Bronchus (tissue), 1 donor: ENCODE results near the gene RBAK.

DNA sequence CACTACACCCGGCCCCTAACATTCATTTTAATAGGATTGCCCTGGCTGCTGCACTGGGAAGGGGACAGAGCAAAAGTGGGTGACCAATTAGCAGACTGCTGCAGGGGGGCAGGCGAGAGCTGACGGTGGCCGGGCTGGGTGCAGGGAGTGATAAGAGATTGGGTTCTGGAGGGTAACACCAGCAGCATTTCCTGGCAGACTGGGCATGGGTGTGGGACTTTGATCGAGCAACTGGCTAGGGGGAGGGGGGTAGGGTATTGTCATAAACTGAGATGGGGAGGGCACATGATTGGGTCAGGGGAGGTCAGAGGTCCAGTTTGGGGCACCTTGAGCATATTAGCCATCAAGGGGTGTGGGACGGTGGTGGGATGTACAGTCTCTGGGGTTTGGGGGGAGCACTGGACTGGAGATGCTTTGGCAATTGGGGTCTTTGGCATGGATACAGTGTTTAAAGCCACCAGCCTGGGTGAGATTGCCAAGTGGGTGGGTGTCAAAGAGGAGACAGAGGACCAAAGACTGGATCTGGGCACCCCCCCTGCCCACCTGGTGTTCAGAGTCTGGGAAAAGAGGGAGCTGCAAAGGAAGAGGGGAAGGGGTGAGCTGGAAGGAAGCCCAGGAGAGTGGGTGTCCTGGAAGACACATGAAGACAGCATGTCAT lies 20.0 kb upstream of the AMZ1 start:
- PRO-cap, result no peak

DNA sequence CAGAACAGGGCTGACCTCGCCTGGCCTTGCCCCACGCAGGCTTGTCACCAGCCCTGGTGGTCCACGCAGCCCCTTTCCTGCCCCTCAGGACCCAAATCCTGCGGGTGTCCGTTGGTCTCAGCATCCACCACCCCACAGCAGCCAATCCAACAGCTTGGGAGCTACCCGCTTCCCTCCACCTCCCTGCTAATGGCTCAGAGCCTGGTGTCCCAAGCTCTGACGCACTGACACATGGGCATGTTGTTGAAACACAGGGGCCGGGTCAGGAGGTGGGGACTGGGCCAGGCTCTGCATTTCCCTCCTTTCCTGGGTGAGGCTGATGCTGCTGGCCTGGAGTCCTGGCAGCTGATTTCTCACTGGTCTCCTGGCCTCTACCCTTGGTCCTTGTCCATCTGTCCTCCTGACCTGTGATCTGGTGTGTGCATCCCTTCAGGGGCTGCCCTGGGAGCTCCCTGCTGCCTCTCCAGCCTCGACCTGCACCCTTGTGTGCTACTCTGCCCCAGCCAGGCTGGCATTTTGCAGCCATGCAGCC lies 13.8 kb downstream of the AMZ1 start:
- PRO-cap, result no peak

- PRO-cap, result no peak
Measured at GRCh38 chr7:2709483-2710213, 21.6 kb downstream of the AMZ1 start.

DNA sequence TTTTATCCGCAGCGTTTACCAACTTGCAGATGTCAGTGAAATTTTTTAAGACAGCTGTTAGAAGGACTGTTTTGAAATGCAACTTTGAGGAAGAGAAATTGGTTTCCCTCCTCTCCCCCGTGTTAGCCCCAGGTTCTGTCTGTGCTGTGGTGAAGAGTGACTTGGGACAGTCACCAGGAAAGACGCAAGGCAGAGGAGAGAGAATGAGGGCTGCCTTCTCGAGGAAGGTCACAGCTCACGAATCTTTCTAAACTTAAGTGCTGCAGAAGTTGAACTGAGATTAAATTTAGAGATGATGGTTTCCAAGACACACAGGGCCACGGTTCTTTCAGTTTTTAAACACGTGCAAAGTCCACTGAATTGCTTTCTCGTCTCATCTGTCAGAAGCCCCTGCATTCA lies 27.6 kb downstream of the AMZ1 start:
- PRO-cap, result unidirectional peak, plus-strand start at position 152 of the sequence

DNA sequence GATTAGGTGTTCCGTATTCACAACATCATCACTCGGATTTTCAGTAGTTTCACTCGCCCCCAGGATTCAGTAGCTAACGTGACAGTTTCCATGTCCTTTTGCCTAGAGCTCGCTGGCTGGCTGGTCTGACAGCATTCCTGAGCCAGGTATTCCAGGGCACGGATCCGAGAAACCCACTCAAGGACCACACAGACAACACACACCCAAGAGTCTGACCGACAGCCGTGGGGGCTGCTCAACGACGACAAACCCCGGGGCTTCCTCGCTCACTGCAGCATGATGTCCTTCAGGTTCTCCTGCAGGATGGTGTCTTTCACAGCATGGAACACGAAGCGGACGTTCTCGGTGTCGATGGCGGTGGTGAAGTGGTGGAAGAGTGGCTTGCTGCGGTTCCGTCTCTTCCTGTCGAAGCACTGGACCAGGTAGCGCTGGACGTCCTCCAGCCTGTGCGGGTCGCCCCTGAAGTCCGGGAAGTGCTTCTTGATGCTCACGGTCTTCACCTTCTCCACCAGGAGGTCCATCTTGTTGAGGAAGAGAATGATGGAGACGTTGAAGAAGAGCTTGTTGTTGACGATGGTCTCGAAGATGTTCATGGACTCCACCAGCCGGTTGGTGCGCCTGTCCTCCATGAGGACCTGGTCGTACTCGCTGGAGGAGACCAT lies 43.0 kb downstream of the AMZ1 start:
- PRO-cap, result no peak

DNA sequence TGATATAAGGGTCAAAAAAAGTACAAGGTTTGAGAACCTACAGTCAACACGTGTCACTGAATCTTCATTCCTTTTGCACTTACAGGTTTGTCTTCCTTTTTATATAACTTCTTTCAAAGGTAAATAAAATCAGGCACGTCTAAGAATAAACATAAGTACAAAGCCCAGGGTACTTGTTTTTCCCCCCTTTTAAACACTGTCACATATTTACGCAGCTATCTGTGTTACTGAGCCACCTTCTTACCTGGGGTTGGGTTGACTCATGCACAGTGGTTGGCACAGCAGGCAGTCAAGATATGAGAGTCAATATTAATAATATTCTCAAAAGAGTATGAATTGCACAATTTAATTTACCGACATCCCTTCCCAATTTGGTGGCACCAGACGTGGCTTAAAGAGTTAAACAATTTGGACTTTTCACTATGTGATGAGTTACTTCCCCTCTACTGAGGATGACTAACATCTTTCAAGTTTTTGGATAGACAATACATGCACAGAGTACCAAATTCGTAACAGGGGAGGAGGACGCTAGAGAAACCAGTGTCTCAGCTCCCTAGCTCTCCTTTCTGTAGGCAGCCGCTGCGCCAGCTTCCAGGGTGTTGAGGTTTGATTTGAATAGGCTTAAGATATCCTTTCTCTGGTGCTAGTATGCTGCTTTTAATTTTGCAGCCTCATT lies 69.3 kb downstream of the GNA12 start:
- PRO-cap, result no peak

- PRO-cap, result bidirectional peak, plus-strand start at chr7:2870802, minus-strand start at chr7:2870670
Measured at GRCh38 chr7:2870196-2871079, 26.3 kb upstream of the GNA12 start.

DNA sequence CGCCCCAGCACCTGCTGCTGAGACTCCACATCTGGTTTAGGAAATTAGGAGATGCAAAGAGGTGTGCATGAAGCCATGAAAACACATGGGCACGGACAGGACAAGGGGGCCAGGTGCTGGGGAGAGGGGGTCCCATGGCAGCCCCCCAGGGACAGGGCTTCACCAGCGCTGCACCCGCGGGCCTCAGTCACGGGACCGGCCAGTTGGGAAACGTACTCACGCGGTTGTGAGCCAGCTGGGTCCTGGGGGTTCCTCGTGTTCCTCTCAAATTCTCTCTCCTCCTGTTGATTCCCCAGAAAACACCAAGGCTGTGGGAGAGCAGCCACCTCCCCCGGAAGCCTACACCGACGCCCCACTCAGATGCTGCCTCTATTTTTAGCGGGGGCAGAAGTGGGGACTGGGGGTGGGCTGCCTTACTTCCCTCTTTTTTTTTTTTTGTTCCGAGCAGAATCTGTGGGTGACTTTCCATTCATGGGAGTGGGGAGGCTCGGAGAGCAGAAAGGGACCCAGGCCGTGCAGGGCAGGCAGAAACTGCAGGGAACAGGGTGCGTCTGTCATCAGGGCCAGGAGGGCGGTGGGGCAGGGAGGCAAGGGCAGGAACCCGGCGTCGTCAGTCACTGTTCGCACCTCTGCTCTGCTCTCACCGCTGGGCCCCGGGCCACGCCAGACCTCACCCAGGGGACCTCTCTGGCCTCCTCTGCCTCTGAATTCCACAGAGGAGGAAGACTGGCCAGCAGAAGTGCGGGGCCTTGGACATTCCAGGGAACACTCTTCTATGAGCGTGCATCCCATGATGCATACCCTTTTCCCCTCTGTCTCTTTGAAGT lies 63.2 kb downstream of the CARD11 start:
- PRO-cap, result no peak

DNA sequence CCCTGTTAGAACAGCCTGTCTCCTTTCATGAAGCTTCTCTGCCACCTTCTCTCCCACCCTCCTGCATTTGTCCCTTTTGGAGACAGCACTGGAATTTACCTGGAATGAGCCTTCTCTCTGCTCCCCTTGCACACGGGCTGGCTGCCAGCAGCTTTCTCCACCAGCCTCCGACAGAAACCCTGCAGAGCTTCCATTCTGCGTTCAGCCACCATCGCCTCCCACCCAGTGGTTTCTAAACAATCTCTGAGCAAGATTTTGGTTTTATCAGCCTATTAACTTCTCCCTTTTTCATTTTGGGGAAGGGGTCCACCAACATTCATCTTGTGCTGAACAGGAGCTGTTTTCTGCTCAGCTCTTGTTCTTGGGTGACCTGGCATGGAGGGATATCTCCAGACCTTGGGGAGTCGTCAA lies 74.2 kb upstream of the CARD11 start:
- PRO-cap, result no peak

DNA sequence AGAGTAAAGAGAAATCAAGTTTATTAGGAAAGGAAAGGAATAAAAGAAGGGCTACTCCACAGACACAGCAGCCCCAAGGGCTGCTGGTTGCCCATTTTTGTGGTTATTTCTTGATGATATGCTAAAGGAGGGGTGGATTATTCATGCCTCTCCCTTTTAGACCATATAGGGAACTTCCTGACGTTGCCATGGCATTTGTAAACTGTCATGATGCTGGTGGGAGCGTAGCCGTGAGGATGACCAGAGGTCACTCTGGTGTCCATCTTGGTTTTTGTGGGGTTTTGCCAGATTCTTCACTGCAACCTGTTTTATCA lies 115.4 kb upstream of the CARD11 start:
- PRO-cap, result no peak

DNA sequence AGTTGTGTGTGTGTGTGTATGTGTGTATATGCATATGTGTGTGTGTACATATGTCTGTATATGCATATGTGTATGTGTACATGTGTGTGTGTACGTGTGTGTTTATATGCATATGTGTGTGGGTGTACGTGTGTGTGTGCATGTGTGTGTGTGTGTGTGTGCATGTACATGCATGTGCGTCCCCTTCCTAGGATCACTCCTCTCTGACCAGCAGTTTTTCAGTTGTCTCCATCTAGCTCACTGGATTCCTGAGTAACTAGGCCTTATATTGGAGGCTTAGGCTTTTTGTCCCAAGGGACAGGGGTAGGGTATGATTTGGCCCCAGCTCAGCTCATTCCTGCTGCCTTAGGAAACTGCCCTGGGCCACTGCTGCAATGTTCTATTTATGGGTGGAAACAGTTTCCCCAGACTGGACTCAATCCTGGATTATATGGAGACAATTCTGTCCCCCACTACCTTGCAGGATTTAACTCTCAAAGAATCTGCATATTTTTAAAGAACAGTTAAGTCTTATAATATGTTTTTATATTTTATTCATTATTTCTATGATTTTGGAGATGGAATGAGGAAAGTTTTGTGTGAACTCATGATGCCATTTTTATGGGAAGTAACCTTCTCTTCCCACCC lies 68.8 kb upstream of the SDK1 start:
- PRO-cap, result no peak

DNA sequence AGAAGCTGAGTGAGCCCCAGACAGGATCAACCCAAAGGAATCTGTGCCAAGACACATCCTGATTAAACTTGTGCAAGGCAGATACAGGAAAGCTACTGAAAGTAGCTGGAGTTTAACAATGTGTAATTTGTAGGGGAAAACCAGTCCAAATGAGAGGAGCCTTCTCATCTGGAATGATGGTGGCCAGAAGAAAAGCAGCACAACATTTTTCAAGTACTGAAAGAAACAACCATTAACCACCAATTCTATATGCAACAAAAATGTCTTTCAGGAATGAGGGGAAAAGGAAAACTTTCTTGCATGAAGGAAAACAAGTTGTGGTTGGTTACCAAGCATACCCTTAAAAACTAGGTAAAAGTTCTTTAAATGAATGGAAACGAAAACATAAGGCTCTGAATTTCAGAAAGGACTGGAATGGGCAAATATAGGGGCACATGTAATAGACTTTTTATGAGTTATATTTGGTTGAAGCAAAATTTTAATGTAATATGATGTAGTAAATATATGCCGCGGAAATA lies 36.5 kb downstream of the SDK1 start:
- PRO-cap, result no peak

DNA sequence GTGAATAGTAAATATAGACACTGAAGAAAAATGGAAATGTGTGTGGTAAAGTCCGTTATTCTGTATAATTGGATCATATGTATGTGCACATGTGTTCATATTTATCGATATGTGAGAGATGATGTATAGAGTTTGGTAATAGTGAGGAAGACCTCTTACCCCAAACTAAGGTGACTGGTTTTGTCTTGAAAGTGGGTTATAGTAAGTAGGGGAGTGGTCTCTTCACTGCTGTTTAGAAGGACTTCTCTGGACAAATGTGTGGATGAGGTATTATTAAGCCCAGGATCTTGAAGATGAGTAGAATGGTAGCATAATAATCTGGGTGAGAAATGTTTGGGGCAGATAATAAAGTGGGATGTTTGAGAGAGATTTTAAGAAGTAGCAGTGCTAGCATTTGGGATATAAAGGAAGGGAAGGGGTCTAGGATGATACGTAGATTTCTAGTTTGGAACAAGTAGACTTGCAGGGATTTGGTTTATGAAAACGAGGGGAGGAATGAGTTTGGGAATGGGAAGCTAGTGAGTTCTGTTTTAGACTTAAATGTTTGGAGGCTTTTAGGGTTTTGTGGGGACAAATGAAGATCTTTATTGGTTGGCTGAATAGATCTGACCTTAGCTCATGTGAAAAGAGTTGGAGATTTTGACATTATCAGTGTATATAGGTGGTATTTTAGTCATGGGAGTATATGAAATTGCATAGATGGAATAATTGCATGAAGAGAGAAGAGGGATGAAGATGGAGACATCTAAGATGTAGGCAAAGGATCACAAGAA lies 149.2 kb downstream of the SDK1 start:
- PRO-cap, result no peak

DNA sequence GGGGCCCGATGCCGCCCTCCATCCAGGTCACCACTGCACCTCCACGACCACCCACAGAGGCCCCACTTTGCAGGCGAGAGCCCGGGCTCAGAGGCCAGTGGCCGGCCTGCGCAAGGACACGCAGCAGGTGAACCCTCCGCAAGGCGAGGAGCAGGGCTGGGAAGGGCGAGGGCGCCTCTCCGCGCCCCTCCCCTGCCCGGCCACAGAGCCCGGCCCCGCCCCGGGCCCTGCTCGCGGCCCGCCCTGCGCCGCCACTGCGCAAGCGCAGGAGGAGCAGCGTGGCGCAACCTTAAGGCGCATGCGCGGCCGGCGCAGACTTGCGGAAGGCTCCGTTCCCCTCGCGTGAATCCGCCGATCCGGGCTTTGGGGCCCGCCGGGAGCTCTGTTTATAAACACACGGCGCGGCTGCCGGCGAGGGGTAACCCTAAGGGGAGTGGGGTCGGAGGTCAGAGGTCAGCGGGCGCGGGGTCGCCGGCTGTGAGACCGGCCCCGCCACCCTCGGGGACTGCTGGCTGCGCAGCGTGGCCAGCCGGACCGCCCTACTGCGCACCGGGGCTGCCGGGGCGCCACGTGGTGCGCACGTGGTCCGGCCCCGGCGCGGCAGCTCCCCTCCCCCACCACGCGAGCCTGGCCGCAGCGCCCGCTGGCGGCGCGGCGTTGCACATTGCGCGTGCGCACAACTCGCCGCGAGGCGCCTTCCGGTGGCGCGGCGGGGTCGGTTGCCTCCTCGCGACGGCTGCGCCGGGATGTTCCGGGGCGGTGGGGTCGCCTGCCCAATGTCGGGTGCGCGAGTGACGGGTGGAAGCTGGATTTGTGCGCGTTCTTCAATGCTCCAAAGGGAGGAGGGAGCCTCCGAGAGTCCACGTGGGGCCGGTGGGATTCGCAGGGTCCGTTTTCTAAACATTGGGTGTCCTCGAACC lies 40.3 kb upstream of the FOXK1 start:
- PRO-cap, result bidirectional peak, plus-strand start at position 299 of the sequence, minus-strand start at position 194 of the sequence; bidirectional peak, plus-strand start at position 690 of the sequence, minus-strand start at position 570 of the sequence

- PRO-cap, result bidirectional peak, plus-strand start at chr7:4684100, minus-strand start at chr7:4684142
Measured at GRCh38 chr7:4683872-4684621, 2.0 kb downstream of the FOXK1 start.

GRCh38 chr7:4745777-4746735 lies 29.4 kb upstream of the AP5Z1 start:
- PRO-cap, result unidirectional peak, minus-strand start at chr7:4746117; bidirectional peak, plus-strand start at chr7:4746441, minus-strand start at chr7:4746360

DNA sequence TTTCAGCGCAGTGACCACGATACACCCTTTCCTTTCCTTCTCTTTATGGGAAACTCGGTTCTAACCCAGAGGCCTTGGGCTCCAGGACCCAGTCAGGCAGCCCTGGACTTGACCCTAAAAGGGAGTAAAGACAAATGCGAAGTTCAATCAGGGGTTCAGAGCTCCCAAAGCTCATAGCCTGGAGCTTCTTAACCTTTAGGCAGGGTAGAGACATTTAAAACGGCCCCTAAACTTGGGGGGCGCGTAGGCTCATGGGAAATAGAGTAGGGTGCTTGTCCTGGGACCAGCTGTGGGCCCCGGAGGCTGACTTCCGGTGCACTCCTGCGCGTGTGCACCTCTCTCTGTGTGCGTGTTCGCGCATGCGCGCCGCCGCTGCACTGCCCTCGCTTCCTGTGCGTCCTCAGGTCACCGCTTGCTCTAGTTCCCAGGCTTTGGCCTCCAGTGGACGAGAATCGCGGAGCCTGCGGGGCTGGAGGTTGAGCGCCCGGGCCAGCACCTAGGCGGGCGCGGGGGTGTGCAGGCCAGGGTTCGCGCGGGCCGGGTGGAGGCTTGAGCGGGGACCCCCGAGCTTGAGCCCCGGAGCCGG lies at the start of gene RBAK:
Gene RBAK (plus strand): TSS at position 377 of the 586 bp plus-strand sequence.
- PRO-cap, result bidirectional peak, plus-strand start at position 377 of the sequence, minus-strand start at position 295 of the sequence

DNA sequence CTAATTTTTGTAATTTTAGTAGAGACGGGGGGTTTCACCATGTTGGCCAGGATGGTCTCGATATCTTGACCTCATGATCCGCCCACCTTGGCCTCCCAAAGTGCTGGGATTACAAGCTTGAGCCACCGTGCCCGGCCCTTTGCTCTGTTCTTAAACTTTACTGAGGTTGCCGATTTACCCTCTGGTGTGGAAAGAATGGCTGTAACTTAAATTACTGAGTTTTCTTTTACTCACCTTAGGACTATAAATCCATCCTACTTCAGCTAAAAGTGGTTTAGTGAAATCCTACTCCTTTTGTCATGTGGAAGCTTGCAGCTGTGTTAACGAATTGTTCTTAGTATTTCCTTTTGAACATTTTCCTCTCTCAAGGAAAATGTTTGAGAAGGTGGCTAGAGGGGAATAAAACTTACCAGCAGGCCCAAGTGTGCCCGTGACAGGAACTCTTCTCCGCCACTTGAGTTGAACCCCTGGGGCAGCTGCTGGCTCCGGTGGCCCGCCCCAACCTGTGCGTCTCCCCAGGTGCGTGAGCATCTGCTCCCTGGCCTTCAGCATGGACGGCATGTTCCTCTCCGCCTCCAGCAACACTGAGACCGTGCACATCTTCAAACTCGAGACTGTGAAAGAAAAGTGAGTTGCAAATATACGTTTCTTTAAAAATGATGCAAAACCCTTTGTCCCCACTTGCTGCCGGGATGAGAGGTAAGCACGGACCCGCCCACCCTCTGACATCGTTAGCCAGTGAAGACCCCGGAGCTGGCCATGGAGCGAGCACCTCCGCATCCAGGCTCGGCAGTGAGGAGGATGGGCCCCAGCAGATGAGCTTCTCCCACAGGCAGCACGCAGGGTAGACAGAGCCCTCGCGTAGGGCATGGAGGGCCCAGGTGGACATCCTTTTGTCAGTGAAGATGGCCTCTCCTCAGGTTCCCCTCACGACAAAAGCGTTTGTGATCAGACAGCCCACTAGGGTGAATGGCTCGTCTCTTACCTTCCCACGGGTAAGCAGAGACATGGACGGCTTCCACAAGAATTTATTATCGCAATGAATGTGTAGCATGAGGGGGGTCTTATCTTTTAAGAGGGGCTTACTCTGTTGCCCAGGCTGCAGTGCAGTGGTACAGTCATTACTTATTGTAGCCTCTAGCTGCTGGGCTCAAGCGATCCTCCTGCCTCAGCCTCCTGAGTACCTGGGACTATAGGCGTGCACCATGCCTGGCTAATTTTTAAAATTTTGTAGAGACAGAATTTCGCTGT lies 35.7 kb downstream of the WIPI2 start:
- PRO-cap, result no peak

GRCh38 chr7:5528928-5529487 lies 1.4 kb downstream of the ACTB start:
- PRO-cap, result no peak

DNA sequence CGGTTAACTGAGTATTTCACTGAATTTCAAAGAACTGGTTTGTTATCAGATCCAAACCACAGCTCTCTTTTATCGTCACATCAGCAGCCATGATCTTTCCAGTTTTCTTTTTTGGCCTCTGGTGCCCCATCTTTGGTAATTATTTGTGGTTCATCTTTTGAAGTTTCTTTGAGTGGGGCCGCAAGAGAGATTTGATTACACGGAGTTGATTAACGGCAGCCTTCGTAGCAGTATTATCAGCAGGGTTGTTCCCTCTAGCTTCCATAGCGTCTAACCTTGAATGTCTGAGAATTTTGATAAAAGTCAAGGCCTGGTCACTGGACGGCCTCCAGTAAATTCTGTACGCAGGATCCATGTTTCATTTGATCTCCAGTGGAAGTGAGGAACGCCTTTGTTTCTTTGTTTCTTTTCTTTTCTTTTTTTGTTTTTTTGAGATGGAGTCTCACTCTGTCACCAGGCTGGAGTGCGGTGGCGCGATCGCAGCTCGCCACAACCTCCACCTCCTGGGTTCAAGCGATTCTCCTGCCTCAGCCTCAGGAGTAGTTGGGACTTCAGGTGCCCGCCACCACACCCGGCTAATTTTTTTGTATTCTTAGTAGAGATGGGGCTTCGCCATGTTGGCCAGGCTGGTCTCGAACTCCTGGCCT lies 13.9 kb upstream of the FSCN1 start:
- PRO-cap, result no peak